ENCODE results near the gene ZWINT.

DNA sequence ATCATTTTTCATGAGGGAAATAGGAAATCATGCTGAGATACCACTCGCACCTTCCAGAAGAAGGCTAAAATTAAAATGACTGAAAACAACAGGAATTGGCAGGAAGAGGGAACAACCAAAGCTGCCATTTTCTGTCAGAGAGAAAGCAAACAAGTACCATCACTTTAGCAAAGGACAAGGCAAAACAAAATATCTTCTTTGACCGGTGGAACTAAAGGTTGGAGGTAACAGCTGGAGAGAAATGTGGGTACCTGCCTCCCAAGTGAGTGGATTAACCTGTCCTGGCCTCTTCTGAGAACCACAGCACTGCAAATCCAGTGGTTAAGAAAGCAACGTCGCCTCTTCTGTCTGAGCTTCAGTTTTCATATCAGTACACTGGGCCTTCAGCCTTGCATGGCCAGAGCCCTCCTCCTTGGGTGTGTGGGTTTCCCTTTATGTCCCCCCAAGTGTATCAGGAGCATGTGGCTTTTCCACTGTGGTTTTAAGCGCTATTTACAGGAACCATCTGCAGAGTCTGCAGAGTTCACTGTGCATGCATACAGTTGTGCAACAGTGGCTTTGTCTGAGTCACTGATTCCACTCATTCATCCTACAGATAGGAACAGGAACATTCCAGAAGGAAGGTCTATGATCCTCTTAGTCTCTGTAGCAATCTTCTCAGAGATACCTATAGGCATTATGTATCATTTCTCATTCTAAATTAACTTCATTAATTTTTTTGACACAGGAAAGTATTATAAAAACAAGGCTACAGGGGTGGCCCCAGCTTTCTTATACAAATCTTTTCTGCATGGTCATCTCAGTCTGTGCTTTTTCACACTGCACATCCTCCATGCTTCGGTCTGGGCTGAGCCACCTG, 17.3 kb downstream of the MBL2 start:
- RRBS, 2 experiments = no CpG with 5 or more reads among the region's 6 CpGs

- RRBS, 2 experiments = no CpG with 5 or more reads among the region's 9 CpGs
Measured at GRCh38 chr10:52775217-52775628, 2.6 kb upstream of the MBL2 start.

- RRBS, 2 experiments = no CpG with 5 or more reads among the region's 9 CpGs
Measured at GRCh38 chr10:53000709-53001237, 228.2 kb upstream of the MBL2 start.

- RRBS, 2 experiments = no CpG with 5 or more reads among the region's 7 CpGs
Measured at GRCh38 chr10:55410456-55411138, 609.6 kb upstream of the PCDH15 start.

GRCh38 chr10:55629687-55630117, 731.4 kb downstream of the ZWINT start:
- RRBS, 2 experiments = no CpG with 5 or more reads among the region's 10 CpGs

DNA sequence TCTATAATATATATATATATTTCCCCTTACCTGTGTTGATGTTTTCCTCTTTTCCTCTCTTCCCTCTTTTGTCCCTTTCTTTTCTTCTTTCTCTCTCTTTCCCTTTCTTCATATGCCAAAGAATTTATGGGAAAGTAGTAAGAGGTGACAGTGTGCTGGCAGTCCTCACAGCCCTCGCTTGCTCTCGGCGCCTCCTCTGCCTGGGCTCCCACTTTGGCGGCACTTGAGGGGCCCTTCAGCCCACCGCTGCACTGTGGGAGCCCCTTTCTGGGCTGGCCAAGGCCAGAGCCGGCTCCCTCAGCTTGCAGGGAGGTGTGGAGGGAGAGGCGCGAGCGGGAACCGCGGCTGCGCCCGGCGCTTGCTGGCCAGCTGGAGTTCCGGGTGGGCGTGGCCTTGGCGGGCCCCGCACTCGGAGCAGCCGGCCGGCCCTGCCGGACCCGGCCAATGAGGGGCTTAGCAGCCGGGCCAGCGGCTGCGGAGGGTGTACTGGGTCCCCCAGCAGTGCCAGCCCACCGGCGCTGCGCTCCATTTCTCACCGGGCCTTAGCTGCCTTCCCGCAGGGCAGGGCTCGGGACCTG, 206.2 kb downstream of the ZWINT start:
- RRBS, 2 experiments = no CpG with 5 or more reads among the region's 32 CpGs

GRCh38 chr10:56360890-56361854, at the start of gene ZWINT:
Gene ZWINT, minus strand, starts transcription at chr10:56361259.
- RRBS, 2 experiments = no CpG with 5 or more reads among the region's 54 CpGs

GRCh38 chr10:56778266-56778465, 417.1 kb upstream of the ZWINT start:
- RRBS, 2 experiments = no CpG with 5 or more reads among the region's 2 CpGs

DNA sequence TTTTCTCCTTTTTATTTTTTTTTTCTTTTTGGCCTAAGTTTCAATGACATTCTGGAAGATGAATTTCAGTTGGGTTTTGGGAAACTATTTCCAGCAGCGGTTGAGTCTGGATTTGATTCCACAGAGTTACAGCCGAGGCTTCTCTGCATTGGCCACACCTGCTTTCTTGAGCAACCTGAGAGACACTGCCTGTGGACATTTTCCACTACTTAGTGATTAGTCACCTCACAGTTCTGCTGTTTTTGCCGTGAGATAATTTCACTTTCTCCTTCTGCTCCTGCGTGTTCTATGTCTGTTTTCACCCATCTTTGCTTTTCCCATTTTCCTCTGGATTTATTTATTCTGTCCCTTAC, 243.0 kb downstream of the BICC1 start:
- RRBS, 2 experiments = no CpG with 5 or more reads among the region's 4 CpGs

- RRBS, 2 experiments = no CpG with 5 or more reads among the region's 11 CpGs
Measured at GRCh38 chr10:59175570-59175982, 867 bp upstream of the PHYHIPL start.

DNA sequence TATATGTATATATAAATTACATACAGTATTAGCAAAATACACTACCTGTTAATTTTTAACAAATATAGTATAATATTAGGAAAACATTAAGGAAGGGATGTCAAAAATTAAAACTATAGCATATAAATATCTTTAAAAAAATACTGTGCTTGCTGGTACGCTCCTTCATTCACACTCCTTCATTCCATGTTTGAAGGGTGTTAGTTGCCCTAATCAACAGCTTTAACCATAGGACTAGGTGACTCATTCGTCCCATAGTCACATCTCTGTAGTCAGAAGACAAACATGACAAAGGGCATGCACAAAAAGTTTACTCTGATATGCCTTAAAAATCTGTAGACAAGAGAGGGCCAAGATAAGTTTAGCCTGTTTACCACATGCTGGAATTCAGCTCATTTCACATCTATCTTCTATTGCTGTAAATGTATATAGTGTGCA, 717 bp downstream of the FAM13C start:
- RRBS, 2 experiments = no CpG with 5 or more reads among the region's 2 CpGs

DNA sequence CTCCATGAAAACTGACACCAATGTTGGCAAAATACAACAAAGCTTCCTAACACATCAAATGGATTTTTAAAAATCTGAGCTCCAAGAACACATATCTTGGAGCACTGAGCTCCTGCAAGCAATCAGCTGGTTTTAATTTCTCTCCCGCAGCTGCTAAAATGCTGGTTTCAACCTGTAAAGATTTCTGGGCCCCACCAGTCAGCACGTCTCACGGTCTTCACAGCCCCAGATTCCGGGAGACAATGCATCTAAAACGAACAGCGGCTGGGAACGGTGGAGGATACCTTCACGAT, 352 bp downstream of the FAM13C start:
- RRBS, 2 experiments = no CpG with 5 or more reads among the region's 8 CpGs

- RRBS, 2 experiments = no CpG with 5 or more reads among the region's 1 CpG
Measured at GRCh38 chr10:59674153-59674668, 35.4 kb downstream of the SLC16A9 start.

- RRBS, 2 experiments = no CpG with 5 or more reads among the region's 2 CpGs
Measured at GRCh38 chr10:59785226-59785483, 31.9 kb upstream of the MRLN start.

DNA sequence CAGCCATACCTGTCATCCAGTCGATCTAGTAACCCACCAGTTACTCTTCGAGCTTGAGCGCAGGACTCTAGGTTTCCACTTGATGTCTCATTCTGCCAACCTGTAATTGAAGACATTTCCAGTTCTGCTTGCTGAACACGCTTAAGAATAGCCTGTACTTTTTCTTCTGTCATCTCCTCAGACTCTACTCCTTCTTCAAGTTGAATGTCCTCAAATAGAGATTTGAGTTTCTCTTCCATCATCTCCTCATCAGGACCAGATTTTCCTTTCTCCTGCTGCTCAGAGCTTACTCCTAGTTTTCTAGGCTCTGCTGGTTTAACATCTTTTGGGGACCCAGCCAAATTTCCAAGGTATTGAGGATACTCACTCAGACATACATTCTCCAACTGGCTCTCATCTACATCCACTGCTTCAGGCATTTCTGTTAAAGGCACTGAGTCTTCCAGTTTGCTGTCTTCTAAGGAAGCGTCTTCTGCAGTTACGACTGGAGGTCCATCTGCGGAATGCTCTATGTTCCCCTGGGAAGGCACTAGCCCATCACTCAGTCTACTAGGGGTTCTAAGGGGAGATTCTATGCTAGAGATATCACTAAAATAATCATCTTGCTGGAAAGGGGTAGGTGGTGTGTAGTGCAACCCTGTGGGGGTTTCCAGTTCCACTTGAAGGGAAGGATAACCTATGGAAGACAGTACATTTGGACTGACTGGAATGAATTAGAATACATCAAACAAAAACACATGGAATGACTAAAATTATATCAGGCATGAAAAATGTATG, 153.2 kb upstream of the CCDC6 start:
- RRBS, 2 experiments = no CpG with 5 or more reads among the region's 7 CpGs

DNA sequence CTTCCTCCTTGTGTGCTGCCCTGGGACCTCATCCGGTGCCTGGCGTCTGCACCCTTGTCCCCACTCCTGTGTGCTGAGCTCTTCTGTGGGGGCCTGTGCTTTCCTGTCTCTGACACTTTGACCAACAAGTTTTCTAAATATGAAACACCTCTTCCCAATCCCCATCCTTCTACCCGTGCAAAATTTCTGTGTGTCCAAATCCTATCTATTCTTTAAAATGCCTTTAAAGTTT, 239.6 kb downstream of the ANK3 start:
- RRBS, 2 experiments = no CpG with 5 or more reads among the region's 3 CpGs

GRCh38 chr10:60298233-60298986, 91.3 kb downstream of the ANK3 start:
- RRBS, 2 experiments = no CpG with 5 or more reads among the region's 6 CpGs

DNA sequence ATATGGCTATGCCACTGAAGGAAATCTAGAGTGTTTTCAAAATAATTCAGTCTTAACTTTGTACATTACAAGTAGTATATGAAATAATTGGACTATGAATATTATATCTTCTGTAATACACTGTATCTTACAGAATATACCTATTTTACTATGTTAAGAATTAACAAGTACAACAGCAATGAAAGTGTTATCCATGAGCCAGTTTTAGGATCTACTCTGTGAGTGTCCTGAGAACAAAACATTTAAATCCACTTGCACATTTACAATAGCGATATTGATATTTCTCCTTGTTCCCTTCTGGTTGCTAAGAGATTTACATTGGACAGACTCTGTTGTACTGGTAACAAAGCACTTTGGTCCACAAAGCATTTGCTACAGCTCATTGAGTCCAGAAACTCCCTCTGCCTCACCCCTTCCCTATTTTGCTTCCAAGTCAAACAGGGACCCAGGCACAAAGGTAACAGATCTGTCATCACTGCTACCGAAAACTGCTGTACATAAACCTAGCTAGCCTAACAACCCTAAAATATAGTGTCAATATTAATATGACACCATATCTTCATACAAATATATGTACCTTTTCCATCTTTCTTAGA, 2.2 kb downstream of the ANK3 start:
- RRBS, 2 experiments = no CpG with 5 or more reads among the region's 2 CpGs

GRCh38 chr10:60594234-60594564, 184.1 kb upstream of the CDK1 start:
- RRBS, 2 experiments = no CpG with 5 or more reads among the region's 2 CpGs